ENCODE measurements around the gene TCOF1.

DNA sequence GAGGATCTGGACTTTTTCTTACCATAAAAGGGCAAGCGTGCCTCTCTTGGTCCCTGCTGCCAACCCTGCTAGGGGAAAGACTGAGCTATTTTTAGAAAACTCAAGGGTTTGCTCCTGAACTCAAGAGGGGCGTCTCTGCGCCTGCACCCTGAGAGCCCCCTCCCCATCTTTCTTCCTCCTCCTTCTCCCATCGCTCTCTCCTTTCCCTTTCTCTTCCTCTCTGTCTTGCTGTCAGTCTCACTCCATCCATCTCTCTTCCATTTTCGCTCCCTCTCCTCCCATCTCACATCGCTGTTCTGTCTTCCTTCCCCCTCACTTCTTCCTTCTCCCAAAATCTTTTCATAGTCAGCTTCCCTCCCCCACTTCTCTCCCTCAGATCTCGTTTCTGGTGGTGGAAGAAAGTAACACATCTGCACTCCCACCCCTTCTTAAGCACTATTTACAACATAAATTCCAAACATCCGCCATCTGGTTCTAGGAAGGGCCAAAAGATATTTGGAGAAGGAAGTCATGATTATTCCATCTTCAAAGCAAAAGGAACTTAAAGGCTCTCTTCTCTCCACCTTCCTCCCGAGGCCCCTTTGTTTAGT, 38.2 kb upstream of the IL17B start:
- RRBS, result no CpG with 5 or more reads among the region's 9 CpGs

GRCh38 chr5:149419818-149420896, 41.1 kb upstream of the IL17B start:
- RRBS, result no CpG with 5 or more reads among the region's 26 CpGs

DNA sequence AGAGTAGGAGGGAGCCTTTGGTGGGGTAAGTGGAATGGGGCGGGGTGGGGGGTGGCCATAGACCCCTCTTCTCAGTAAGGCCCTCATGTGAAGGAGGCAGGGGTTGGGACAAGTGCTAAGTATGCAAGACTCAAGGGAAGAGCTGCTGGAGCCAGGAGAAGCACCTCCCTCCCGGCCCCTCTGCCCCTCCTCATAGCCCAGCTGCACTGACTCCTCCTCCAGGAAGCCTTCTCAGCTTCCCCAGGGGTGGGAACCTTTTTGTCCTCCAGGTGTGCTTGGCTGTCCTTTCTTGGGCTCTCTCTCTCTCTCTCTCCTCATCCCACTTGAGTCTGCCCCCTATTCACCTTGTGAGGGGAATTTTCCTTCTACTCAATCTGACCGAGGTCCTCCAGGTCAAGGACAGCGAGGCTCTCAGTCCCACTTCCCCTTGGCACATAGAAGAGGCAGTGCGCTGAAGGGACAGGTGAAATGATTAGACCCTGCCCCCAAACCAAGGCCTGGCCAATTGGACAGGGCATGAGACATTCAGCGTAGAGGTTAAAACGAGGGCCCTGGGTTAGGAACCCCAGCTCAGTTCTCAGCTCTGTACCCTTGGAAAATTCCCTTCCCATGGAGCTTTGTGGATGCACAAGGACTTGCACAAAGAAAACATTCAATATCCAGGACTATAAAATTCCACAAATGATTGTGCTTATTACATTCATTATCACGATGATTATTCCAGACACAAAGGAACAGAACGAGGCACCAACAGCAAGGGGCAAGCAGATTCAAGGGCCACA, 45.5 kb upstream of the IL17B start:
- RRBS, result no CpG with 5 or more reads among the region's 9 CpGs

GRCh38 chr5:149471423-149472234, 79.6 kb downstream of the CSNK1A1 start:
- RRBS, result no CpG with 5 or more reads among the region's 15 CpGs

DNA sequence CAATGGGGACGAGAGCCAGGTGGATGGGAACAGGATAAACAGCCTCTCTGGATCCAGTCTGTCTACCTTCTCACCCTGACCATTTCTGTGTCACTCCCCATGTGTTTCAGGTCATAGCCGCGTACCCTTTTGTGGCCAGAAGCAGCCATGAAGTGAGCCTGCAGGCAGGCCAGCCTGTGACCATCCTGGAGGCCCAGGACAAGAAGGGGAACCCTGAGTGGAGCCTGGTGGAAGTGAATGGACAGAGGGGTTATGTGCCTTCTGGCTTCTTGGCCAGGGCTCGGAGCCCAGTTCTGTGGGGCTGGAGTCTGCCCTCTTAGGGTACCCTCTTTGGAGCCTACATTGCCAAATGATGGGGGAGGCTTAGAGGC, 50.6 kb downstream of the ARHGEF37 start:
- RRBS, result no CpG with 5 or more reads among the region's 4 CpGs

DNA sequence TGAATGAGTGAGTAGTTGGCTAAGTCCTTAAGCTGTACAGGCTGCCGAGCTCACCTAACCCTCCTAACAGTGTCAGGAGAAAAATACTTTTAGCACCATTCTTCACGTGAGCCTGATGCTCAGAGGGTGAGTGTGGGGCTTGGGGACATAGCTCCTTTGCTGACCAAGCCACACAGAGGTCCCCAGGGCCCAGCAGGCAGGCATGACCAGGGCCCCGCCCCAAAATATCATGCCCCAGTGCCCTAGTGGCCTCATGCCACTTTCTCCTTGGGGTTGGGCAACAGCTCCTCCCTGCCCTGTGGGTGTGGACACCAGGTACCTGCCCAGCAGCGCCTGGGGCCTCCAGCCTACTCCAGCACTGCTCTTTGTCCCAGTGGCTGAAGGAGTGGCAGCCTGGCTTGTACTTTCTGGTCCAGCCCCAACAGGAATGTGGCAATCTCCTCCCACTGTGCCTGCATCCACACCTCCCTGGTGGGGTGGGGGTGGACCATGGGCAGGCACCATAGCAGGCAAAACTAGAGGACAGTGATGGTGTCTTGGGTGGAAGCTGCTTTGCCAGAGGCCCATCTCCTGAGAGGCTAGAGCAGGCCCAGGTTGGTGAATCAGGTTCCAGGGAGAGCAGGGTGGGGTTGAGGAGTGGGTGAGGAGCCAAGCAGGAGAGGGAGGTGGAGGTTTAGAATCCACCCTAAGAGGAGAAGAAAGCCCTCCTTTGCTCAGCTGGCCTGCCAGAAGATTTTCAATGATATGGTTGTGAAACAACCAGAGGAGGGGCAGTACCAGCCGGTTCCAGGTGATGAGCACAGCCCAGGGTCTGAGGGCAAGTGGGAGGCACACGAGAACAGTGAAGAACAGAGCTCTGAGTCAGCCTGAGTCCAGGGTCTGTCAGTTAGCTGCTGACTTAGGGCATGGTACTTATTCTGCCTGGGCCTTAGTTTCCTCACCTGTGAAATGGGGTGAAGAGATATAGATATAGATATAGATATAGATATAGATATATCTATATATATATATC, 17.5 kb downstream of the PPARGC1B start:
- RRBS, result no CpG with 5 or more reads among the region's 6 CpGs

DNA sequence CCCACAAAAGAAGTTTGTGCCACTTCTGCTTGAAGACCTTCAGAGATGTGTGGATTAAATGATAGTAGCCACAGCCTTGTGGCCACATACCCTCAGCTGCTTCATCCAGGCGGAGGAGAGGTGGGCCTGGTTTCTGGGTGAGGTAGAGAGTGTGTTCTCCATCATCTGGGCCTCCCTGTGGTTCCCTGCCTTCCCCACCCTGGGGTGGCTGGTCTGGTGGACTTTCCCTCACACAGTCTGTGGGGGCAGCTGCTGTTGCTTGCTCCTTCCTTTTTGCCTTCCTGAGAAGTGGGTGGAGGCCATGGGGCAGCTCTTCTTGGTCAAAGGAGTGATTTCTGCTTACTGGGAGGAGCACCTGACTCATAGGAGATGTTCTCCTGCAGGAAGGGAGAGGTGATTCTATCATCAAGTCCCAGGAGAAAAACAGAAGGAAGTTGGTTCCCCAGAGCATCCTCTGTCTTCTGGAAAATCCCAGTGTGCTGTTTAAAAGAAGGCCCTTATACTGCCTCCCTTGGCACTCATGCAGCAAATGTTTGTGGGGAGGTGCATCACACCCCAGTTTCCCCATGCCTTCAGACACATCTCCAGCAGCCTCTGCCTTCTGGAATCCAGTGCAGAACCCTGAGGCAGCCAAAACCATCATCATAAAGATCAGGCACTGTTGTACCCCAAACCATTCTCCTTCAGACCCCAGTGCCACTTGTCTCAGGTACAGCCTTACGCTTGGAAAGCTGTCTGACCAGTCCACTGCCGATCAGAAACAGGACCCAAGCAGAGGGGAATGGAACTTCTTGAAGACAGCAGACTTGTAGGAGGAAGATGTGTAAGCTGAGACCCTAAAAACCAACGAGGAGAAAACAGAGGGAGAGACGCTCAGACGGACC, 63.1 kb downstream of the PPARGC1B start:
- RRBS, result no CpG with 5 or more reads among the region's 6 CpGs

GRCh38 chr5:149895882-149896314, 48.7 kb downstream of the PDE6A start:
- RRBS, result no CpG with 5 or more reads among the region's 3 CpGs

GRCh38 chr5:149940008-149940532, 4.5 kb downstream of the PDE6A start:
- RRBS, result 89% methylated on average over 4 of the region's 8 CpGs

- RRBS, result no CpG with 5 or more reads among the region's 14 CpGs
Measured at GRCh38 chr5:150021733-150022578, 21.4 kb downstream of the HMGXB3 start.

DNA sequence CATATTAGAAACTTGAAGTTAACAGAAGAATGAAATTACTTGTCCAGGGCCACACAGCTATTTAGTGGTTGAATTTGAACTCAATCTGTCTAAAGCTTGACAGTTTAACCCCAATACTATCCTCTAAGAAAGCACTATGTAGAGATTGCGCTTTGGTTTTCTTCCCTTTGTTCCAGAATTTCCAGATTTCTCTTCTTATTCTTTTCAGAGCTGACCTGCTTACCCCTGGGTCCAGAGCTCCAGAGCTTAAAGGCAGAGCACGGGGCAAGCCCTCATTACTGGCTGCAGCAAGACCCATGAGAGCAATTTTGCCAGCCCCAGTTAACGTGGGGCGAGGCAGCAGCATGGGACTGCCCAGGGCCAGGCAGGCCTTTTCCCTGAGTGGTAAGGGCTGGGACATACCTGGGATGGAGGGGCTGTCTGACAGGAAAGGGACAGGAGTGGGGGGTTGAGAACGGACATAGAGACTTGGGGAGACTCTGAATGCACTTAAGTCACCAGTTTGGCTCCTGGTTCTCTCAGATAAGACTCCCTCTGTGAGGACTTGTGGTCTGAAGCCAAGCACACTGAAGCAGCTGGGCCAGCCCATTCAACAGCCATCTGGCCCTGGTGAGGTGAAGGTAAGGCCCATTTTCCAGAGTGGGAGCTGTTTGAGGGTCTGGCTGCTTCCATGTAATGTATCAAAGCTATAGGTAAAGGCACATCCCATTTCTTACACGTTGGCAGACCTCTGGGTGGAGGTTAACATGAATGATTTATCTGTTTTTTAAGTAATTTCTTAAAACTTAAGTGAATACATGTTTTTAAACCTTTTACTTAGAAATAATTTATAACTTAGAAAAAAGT, 26.2 kb downstream of the HMGXB3 start:
- RRBS, result no CpG with 5 or more reads among the region's 6 CpGs

- RRBS, result no CpG with 5 or more reads among the region's 14 CpGs
Measured at GRCh38 chr5:150115464-150116138, 29.2 kb upstream of the CSF1R start.

DNA sequence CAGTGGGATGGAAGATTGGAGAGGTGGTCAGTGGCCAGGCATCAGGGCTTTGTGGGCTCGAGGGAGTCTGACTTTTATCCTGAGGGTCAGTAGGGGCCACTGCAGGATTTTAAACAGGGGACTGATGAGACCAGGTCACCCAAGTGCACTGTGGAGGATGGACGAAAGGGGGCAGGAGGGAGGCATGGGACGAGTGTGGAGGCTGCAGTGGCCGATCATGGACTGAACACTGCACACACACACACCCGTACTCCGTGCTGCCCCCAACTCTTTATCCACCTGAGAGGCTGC, 5.4 kb upstream of the CDX1 start:
- RRBS, result no CpG with 5 or more reads among the region's 6 CpGs

DNA sequence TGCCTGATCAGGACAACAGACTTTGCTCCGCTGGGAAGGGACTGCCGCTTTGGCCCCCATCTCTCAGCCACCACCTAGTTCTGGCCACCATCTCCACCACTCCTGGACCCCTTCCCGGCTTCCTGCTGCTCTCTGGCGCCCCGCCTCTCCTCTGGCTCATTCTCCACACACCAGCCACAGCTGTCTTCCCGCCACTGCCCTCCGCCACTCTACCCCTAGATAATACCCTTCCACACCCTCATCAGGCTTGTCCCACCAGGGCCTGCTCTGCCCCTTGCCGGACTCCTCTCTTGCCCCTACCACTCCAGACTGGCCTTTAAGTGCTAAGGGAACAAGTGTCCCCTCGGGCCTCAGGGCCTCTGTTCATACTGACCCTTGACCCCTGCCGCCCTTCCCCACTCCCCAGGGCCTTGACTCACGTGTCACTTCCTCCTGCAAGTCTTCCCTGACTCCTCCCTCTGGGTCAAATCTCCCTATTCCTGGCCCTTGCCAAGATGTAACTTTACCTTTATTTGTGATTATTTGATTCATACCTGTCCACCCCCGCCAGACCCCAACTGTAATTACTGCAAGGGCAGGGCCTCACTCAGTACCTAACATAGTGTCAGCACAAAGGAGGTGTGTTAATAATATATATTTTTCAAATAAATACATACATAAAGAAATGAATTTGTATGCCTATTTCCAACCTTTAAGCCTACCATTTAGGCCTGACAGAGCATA, 2.8 kb upstream of the CDX1 start:
- RRBS, result no CpG with 5 or more reads among the region's 12 CpGs

DNA sequence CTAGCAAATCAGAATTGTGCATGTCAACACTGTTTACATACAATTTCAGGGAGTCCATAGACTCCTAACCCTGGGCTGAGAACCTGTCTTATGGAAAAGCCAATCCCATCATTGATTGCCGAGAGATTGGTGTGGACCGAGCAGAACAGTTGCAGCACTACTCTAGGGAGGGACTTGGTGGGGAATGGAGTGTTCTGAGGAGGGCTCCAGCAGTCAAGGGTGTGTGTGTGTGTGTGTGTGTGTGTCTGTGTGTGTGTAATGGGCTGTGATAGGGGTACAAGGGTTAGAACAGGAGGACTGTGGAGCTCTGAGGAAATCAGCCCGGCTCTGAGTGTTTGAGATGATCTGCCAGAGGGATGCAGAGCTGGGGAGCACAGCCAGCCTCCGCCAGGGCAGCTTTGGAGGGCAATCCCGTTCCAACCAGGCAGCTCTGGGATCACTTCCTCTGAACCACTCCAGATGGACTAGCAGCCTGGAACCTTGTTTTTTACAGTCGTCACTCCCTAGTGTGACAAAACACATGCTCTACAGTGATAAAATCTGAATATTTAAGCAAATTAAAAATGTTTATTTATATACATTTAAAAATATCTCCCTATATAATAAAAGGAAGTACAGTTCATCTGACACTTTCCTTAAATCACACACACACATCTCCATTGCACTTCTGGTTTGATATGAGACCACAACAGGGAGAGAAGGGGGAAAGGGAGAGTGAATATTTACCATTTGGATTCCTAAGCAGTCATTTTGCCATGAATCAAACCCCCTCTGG, 2.9 kb upstream of the SLC6A7 start:
- RRBS, result no CpG with 5 or more reads among the region's 6 CpGs

DNA sequence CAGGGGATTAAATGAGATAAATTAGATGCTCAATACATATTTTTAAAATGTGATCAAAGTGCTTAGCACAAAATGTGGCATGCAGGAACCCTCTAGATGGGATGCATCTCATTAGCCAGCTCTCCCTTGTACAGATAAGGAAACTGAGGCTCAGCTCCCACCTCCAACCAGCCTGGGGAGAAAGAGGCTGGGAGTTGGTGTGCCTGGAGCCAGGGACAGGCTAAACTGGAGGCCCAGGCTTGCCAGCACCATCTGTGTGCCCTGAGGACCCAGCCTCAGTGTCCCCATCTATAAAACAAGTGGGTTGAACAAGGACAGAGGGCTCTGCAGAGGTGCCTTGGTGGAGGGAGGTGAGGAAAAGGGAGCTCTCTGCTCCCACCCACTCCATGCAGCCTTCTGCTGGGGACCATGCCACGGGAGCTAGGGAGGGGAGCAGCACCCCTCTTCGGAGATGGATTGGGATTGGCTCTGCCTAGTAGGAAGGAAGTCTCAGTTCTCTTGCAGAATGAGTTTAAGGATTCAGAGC, 25.6 kb downstream of the SLC6A7 start:
- RRBS, result no CpG with 5 or more reads among the region's 2 CpGs

- RRBS, result no CpG with 5 or more reads among the region's 8 CpGs
Measured at GRCh38 chr5:150299355-150299907, 3.3 kb downstream of the ARSI start.

GRCh38 chr5:150357138-150358241, at the start of gene TCOF1:
TCOF1 (plus strand) TSS chr5:150357697.
- RRBS, result 2% methylated on average over 21 of the region's 93 CpGs

- RRBS, result no CpG with 5 or more reads among the region's 1 CpG
Measured at GRCh38 chr5:150361959-150362291, 4.4 kb downstream of the TCOF1 start.

DNA sequence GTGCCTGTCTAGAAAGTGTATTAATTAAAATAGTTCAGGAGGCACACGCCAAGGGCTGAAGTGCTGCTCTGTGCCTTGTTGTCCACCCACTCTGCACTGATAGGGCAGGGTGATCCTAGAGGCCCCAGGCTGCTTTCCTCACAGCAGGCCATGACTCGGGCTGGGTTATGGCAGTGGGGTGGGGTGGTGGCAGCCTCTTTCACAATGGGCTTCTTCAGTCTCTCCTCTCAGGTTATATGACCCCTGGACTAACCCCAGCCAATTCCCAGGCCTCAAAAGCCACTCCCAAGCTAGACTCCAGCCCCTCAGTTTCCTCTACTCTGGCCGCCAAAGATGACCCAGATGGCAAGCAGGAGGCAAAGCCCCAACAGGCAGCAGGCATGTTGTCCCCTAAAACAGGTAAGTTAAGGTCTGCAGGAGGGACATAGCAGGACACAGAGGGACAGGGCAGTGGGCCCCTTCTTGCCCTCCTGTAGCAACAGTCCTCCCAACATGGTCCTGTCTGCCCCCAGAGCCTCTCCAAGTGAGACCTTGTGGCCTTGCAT, 19.5 kb downstream of the CD74 start:
- RRBS, result no CpG with 5 or more reads among the region's 3 CpGs

Data from aortic smooth muscle cell (primary cell).